Vagina (tissue), 1 donor: ENCODE data around the gene FAM83D.

DNA sequence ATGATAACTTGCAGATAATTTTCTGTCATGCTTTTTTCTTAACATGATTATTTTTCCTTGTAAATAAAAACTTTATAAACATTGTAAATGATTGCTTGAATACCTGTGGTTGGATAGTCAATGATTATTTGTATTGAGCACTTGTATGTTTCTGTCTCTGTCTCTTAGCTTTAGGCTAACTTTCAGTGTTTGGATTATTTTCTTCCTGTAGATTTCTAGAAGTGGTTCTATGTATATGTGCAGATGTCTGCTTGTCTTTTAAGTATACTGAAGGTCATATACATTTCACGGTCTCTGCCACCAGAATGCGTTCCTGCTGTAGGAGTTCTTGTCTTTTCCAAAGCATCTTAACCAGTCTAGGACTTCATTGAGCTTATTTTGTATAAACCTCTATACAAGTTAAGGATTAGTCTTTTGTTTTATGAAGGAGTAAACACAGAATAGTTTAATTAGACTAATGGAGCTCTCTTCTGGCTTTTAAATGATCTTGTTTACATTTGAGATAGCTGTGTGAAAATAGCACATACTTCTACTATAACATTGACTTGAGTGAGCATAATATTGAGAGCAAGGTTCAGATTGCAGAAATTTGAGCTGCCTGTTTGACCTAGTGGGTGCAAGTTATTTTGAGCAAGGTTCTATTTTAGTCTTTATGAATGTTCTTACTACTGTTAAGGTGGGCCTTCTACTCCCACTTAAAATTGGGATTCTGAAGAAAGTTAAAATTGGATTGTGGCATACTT lies 41.5 kb downstream of the RPRD1B start:
- PRO-cap: no peak
- RAMPAGE, long total RNA: no peak

DNA sequence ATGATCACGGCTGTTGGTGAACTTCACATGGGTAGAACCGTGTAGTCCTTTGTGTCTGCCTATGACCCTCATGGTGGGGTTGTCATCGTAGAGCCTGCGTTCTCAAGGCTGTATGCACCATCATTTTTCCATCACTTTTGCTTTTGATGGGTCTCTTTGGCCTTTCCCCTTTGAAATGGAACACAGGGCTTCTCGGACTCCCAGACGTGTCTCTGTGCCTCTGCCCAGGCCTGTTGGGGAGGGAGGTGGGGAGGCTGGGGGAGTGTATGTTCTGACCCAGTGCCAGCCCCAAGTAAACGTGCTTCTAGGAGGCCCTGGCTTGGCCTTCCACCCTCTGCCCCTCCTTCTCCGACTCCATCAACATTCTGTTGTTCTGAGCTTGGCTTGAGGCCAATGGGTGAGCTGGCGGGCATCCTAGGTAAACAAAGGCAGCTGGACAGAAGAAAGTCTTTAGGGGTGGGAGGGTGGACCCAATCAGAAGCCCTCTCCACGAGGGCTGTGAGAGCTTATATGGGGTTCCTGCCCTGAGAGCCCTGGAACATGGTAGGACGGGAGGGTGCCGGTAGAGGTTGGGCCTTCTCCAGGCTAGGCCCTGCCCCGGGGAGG lies 39.6 kb downstream of the TGM2 start:
- PRO-cap: no peak
- RAMPAGE, long total RNA: no peak

GRCh38 chr20:38139698-38140430 lies 25.2 kb downstream of the TGM2 start:
- PRO-cap: no peak
- RAMPAGE, long total RNA: no peak

DNA sequence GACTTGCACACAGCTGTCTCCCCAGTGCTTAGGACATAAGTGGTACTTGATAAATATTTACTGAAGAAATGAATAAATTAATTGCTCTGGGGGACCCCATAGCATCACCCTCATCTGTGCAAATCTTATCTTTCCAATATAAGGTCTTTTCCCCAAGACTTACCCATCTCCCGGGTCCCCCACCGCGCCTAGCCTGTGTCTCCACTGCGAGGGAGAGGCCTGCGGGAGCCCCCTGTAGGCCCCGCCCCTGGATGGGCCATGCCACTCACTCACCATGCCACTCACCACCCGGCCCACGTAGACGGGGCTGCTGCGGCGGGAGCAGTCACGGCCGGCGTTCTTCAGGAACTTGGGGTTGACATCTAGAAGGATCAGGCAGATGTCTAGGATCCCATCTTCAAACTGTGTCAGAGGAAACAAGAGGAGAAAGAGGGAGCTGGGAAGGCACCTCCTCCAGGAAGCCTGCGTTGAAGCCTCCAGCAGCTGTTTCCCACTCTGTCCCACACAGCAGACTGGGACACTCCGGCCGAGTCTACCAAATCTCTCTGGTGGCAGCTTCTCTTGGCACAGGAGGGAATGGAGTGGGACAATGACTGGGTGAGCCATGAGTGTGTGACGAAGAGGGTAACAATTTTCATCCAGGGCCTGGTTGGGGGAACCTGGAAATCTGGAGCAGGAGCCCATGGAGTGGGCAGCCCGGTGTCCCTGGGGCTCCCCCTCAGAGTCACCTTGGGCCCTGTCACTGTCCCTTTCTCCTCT lies 17.2 kb downstream of the TGM2 start:
- PRO-cap: no peak
- RAMPAGE, long total RNA: start-site peak on the minus strand centred at position 344 of the sequence, 141 bp wide, 48 reads

- PRO-cap: no peak
- RAMPAGE, long total RNA: no peak
Measured at GRCh38 chr20:38149926-38150455, 15.1 kb downstream of the TGM2 start.

GRCh38 chr20:38343785-38344480 lies 2.3 kb upstream of the LBP start:
- PRO-cap: no peak
- RAMPAGE, long total RNA: no peak

DNA sequence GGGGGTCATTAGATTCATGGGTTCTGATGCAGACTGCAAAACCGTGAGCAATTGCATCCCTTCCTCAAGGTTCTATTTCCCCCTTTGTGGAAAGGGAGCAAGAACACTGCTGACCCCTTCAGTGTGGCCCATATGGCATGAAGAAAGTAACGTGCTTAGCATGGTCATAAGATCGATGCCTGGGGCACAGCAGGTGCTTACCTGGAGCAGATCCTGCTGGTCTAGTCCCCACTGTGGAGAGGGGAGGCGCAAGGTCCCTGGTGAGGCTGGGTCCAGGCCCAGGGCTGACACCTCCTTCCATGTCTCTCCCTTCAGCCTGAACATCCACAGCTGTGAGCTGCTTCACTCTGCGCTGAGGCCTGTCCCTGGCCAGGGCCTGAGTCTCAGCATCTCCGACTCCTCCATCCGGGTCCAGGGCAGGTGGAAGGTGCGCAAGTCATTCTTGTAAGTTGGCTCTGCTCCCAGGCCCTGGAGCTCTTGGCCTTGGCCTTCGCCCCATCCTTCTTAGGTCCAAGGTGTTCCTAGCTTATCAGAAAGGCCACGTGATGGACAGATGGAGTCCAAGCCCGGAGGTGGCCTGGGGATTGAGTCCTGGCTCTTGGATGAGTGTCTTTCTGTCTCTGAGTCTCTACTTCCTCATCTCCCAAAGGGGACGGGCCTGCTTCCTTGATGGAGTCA lies 4.4 kb downstream of the LBP start:
- PRO-cap: no peak
- RAMPAGE, long total RNA: no peak

- PRO-cap: no peak
- RAMPAGE, long total RNA: start-site peak on the plus strand at chr20:38601829-38601892, 19 reads
Measured at GRCh38 chr20:38601515-38602013, 20.6 kb downstream of the ADIG start.

- PRO-cap: no peak
- RAMPAGE, long total RNA: no peak
Measured at GRCh38 chr20:38779181-38780041, 26.1 kb upstream of the PPP1R16B start.

DNA sequence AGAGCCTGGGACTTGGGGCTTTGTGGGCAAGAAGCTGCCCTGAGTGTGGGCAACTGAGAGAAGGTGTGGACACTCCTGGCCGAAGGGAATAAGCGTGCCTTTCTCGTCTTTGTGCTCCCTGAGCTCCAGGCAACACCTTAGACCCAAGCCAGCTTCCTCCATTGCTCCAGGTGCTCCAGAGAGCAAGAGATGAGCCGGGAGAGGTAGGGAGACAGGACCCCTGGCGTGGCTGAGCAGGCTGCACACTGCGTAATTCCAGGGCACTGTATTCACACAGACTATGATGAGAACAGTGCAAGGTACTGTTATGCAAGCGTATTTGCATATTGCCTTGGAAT lies 42.3 kb upstream of the FAM83D start:
- PRO-cap: no peak
- RAMPAGE, long total RNA: no peak

- PRO-cap: no peak
- RAMPAGE, long total RNA: no peak
Measured at GRCh38 chr20:38902626-38902966, 23.6 kb upstream of the FAM83D start.

DNA sequence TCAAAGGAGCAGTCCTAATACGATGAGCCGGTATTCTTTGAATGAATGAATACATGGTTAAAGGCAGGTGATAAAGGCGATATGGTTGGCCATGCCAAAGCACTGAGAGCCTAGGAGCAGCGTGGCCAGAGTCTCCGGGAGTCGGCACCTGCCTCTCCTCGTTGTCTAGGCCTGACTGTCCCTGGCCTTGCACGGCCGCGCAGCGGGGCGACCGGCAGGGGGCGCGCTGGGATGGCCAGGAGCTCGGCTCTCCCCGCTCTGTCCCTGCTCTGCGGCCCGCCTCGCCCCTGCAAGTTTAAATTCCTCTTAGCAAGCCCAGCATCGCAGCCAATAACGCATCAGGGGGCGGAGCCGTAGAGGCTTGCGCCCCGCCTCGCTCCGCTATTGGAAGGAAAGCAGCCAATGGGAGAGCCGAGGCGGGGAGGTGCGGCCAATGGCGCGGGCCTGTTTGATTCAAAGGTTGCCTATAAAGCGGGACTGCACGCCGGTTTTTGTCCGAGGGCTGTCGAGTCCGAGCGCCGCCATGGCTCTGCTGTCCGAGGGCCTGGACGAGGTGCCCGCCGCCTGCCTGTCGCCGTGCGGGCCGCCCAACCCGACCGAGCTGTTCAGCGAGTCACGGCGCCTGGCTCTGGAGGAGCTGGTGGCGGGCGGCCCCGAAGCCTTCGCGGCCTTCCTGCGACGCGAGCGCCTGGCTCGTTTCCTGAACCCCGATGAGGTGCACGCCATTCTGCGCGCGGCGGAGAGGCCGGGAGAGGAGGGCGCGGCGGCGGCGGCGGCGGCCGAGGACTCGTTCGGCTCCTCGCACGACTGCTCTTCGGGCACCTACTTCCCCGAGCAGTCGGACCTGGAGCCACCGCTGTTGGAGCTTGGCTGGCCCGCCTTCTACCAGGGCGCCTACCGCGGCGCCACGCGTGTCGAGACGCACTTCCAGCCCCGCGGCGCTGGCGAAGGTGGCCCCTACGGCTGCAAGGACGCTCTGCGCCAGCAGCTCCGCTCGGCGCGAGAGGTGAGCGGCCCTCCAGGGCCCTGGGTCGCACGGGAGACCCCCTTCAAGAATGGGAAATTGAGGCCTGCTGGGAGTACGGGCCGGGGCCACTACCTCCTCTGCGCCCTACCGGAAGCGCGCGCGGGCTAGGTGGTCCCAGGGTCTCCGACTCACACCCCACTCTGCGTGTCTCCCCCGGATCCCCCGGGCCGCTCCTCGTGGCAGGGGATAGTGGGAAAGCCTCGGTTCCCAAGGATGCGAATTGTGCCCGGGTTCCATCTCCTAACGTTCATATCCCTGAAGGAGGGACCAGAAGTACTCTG lies at the start of gene FAM83D:
Gene FAM83D (plus strand): TSS at position 498 of the 1,308 bp plus-strand sequence.
- PRO-cap: bidirectional peak, plus-strand start at position 498 of the sequence, minus-strand start at position 271 of the sequence
- RAMPAGE, long total RNA: no peak

DNA sequence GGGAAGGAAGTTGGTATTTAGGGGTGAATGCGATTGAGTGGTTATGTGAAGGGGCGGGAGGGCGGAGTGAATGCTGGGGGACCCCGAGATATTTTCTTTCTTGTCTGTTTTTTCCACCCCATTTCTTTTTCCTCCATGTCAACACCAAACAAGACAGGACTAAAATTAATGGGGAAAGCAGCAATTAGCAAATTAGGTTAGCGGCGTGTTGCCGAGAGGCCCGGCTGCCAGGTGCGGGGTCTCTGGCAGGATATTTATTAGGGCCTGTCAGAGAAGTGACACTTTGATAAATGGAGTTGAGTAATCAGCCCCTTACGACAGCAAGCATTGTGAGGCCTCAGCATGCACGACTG lies 193.8 kb downstream of the DHX35 start:
- PRO-cap: no peak
- RAMPAGE, long total RNA: no peak

- PRO-cap: no peak
- RAMPAGE, long total RNA: no peak
Measured at GRCh38 chr20:40279283-40279898, 409.6 kb downstream of the MAFB start.

DNA sequence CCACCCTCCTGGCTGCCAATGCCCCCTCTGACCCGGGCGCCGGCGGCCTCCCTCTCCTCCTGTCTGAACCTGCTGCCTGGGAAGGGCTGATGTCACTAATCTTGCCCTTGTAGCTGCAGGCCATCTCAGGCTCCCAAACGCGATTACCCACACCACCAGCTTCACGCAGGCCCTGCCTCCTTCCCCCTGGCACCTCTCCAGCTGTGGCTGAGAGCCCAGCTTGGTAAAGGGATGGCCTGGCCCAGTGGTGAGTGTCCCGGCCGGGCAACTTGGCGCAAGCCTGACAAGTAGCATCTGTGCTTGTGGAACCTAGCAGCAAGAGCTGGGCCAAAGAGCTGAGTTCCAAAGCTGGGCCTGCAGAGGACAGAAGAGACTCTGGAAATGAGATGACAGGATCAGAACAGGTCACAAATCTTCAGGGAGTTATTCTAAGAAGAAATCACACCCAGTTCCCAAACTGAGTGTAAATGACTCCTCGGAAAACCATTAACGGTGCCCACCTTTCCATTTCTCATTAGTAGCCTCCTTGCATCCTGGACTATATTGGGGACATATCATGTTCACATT lies 401.7 kb downstream of the MAFB start:
- PRO-cap: no peak
- RAMPAGE, long total RNA: no peak

DNA sequence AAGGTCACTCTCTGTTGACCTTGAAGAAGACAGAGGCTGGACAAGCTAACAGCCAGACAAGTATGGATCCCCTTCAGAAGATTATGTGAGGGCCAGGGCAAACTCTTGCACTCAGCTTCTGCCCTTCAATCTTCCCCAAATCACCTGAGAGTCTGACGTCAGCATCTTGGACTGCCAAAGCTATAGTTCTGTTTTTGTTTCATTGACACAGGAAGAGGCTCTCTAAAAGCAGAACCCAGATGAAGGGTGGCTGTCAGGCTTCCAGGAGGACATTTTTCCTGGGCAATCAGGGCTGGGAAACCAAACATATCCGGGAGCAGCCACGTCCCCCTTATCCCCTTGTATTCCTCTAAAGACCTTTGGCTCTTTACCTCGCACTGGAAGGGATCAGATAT lies 13.5 kb downstream of the MAFB start:
- PRO-cap: no peak
- RAMPAGE, long total RNA: no peak

DNA sequence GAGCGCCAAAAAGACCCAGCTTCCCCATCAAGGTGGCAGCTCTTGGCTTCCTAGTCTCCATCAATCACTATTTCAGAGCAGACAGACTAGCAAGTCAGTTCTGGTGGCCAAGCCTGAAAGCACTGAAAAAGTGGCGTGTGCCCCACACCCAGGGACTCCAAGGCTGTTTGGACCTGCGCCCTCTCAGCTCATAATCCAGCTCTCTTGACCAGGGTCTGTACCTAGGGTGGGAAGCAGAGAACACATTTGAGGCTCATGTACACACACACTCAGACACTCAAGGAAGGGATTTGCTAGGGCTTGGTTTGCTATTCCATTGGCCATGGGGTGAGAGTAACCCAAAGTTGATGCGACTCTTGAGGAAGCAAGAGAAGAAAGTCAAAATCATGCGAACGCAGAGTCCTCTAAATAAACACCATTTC lies 3.6 kb downstream of the MAFB start:
- PRO-cap: no peak
- RAMPAGE, long total RNA: no peak

- PRO-cap: bidirectional peak, plus-strand start at chr20:40689397, minus-strand start at chr20:40689236; bidirectional peak, plus-strand start at chr20:40689762, minus-strand start at chr20:40689720; unidirectional peak, minus-strand start at chr20:40690076
- RAMPAGE, long total RNA: no peak
Measured at GRCh38 chr20:40689340-40690367, 618 bp upstream of the MAFB start.

- PRO-cap: no peak
- RAMPAGE, long total RNA: no peak
Measured at GRCh38 chr20:40690736-40690932, 1.6 kb upstream of the MAFB start.

DNA sequence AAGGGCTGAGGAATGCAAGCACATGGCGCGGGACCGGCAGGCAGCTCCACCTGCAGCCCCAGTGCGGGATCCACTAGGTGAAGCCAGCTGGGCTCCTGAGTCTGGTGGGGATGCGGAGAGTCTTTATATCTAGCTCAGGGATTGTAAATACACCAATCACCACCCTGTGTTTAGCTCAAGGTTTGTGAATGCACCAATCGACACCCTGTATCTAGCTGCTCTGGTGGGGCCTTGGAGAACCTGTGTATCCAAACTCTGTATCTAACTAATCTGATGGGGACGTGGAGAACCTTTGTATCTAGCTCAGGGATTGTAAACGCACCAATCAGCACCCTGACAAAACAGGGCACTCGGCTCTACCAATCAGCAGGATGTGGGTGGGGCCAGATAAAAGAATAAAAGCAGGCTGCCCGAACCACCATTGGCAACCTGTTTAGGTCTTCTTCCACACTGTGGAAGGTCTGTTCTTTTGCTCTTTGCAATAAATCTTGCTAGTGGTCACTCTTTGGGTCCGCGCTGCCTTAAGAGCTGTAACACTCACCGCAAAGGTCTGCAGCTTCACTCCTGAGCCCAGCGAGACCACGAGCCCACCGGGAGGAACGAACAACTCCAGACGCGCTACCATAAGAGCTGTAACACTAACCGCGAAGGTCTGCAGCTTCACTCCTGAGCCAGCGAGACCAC lies 116.9 kb upstream of the TOP1 start:
- PRO-cap: no peak
- RAMPAGE, long total RNA: no peak